AG04449 (cell line): ENCODE measurements around a stretch of chr2.

- RRBS: no CpG with 5 or more reads among the region's 8 CpGs
Measured at GRCh38 chr2:152631876-152632389, 85.3 kb downstream of the PRPF40A start.

GRCh38 chr2:152804367-152804594, 85.9 kb downstream of the ARL6IP6 start:
- RRBS: no CpG with 5 or more reads among the region's 6 CpGs

DNA sequence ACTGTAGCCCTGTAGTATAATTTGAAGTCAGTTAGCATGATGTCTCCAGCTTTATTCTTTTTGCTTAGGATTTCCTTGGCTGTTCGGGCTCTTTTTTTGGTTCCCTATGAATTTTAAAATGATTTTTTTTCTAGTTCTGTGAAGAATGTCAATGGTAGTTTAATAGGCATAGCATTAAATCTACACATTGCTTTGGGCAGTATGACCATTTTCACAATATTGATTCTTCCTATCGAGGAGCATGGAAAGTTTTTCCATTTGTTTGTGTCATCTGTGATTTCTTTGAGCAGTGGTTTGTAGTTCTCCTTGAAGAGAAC, 185.7 kb upstream of the GALNT13 start:
- RRBS: no CpG with 5 or more reads among the region's 2 CpGs

DNA sequence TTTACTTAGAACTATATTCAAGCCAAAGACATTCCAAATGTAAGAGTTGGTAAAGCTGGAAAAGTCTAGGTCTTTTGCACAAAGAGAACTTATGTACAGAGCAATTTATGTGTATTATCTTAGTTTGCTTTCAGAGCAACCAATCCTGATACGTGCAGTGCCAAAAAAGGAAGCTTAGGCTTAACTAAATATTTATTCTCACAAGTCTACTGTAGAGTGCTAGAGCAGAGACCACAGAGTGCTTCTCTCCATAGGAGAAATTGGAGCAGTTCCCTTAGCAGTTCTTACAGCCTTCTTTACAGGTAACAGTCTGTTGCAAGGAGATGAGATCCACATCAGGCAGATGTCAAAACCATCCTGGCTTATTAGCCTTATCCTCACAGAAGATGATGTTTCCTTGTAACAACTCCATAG, 250.8 kb upstream of the KCNJ3 start:
- RRBS: no CpG with 5 or more reads among the region's 1 CpG

DNA sequence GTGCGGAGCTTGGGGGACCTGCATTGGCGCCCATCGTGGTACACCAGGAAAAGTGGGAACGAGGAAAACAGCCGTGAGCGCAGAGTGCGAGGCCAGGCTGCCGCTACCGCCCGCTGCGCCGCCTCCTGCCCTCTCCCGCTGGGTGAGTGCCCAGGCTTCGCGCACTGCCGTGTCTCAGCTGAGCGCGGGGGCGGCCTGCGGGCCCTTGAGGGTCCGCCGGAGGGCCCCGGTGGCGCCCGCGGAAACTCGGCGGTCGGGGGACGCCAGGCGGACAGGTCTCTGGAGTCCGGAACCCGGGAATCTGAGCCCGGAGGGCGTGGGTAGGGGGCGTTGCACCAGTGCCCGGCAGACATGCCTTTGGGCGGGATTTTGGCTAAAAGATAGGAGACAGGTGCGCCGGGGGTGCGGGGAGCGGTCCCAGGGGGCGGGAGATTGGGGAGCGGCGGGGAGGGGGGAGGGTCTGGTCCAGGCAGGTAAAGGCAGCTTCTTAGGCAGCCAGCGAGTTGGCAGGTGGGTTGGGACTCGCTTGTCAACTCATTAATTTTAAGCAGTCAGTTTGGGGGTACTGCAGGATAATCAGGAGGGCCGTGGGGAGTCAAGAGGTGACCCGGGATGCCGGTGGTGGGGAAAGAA, 546 bp upstream of the KCNJ3 start:
- RRBS: 4% methylated on average over 17 of the region's 50 CpGs

GRCh38 chr2:154698466-154698631, 146 bp upstream of the KCNJ3 start:
- RRBS: no CpG with 5 or more reads among the region's 5 CpGs

- RRBS: no CpG with 5 or more reads among the region's 13 CpGs
Measured at GRCh38 chr2:156325329-156326411, 6.9 kb downstream of the NR4A2 start.

DNA sequence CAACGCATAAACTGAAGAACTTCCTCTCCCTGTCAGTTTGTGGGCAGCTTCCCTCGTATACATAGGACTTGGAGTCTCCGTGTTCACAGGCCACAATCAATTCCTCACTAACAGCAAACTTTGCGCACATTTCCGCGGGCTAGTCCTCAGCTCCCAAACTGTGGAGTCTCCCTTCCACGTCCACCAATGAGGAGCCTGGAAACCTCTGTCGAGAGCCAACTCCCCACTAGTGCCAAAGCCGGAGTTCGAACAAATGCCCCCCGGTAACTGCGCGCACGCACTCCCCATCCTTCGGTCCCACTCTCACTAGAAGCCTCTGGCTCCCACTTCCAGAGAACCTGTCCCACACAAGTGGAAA, 486 bp downstream of the NR4A2 start:
- RRBS: no CpG with 5 or more reads among the region's 15 CpGs

GRCh38 chr2:156333741-156334708, 1.5 kb upstream of the NR4A2 start:
- RRBS: 3% methylated on average over 7 of the region's 74 CpGs

- RRBS: no CpG with 5 or more reads among the region's 16 CpGs
Measured at GRCh38 chr2:156342817-156343247, 10.3 kb upstream of the NR4A2 start.

GRCh38 chr2:156398893-156399867, 37.0 kb upstream of the GPD2 start:
- RRBS: no CpG with 5 or more reads among the region's 10 CpGs

DNA sequence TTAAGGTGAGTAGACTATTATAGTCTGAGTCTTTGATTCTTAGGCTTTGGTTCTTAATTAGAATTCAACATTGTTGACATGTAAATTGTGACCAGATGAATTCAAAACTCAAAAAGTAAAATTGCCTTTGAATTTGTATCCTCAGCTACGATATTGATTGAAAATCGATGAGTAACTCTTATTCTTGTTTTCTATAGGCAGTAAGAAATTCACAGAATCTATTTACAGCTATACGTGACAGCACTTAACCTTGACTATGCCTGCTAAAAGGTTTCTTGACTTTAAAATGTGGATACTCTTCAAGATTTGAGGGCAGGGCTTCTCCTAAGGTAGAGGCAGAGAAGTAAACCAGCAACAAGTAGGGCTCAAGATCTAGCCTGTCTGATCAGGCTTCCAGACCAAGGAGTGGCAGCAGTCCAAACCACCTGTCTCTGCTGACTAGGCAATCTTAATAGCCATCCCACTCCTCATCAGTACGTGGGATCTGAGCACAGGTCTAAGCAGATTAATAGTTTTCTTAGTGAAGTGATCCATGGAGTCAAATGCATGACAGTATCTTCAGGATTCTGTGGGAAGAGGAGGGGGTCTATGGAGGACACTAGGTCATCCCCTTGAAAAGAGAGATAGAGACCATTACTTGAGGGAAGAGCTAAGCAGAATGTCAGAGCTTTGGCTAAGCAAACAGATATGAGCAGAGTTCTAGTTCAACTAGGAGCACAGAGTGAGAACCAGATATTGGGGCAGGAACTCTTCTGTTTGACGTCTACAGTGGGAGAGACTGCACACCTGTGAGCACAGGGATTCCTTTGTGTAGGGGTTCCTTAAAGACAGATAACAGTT, 100.4 kb downstream of the GPD2 start:
- RRBS: no CpG with 5 or more reads among the region's 5 CpGs

GRCh38 chr2:157246828-157247291, 10.6 kb upstream of the GALNT5 start:
- RRBS: no CpG with 5 or more reads among the region's 4 CpGs

DNA sequence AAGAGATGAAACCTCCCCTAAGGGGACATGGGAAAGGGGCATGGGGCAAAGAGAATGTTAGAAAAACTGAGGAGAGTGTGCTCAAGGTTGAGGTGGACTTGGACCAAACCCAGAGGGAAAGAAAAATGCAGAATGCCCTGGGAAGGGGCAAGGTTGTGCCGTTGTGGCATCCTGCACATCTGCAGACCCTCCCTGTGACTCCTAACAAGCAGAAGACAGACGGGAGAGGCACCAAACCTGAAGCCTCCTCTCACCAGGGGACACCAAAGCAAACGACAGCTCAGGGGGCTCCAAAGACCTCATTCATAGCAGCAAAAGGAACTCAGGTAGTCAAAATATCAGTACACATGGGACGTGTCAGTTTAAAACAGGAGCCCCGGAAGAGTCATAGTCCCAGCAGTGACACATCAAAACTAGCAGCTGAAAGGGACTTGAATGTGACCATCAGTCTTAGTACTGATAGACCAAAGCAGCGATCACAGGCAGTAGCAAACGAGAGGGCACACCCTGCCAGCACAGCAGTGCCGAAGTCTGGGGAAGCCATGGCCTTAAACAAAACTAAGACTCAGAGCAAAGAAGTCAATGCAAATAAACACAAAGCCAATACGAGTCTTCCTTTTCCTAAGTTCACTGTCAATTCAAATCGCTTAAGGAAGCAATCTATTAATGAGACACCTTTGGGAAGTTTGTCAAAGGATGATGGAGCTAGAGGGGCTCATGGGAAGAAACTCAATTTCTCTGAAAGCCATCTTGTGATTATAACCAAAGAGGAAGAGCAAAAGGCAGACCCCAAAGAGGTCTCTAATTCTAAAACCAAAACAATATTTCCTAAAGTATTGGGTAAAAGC, 1.0 kb downstream of the GALNT5 start:
- RRBS: no CpG with 5 or more reads among the region's 10 CpGs

DNA sequence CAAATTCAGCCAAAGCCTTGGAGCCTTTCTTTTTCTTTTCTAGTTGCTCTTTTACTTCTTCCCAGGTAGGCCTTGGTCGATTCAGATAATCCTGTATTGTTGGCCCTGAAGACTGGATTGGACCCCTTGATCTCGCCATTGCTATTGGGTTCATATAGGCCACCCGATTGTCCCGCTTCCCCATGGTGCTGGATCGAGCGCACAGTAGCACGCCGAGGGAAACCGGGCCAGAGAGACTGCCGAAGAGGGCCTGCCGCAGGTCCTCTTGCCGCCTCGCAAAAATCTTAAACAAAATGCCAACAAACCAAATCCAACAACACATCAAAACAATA, 54.6 kb upstream of the ERMN start:
- RRBS: no CpG with 5 or more reads among the region's 13 CpGs

DNA sequence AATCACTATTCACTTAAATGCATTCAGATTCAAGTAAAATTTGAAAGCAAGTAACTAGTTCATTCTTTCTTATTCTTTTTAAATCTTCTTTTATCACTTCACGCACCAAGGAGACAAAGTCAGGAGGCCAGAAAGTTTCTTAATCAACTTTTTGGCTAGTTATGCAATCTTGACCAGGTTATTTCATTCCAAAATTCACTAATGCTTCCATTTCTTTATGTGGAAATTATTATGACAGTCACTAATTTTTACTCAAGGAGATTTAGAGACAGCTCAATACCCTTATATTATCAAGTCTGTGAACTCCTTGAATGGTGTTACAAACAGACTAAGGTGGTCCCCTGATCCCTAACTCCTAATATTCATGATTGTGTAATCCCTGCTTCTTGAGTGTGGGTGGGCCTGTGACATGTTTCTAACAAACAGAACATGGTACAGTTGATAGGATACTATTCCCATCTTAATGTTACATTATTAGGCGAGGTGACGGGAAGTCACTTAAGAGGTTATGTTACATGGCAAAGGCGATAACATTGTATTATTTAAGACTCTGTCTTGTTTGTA, 32.4 kb downstream of the CYTIP start:
- RRBS: no CpG with 5 or more reads among the region's 4 CpGs

GRCh38 chr2:157426473-157427105, 17.3 kb downstream of the CYTIP start:
- RRBS: no CpG with 5 or more reads among the region's 4 CpGs

DNA sequence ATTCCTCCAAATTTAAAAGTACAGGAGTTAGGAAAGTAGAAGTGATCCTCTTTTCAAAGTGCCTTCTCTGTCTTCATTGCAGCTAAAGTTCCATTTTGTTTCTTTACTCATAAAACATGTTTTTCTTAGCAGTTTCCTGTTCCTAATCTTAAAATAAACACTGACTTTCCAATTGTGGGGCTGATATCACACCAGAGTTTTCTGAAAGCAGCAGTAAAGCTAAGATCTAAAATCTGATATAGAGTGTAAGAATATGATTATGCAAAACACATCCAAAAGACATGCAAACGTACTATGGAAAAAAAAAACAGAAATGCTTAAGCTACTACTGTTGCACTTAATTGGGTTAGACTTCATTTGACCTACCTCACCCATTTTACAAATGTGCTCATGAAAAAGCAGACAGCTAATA, 10.6 kb downstream of the CYTIP start:
- RRBS: no CpG with 5 or more reads among the region's 1 CpG

GRCh38 chr2:157469294-157470102, 25.6 kb upstream of the CYTIP start:
- RRBS: no CpG with 5 or more reads among the region's 5 CpGs

DNA sequence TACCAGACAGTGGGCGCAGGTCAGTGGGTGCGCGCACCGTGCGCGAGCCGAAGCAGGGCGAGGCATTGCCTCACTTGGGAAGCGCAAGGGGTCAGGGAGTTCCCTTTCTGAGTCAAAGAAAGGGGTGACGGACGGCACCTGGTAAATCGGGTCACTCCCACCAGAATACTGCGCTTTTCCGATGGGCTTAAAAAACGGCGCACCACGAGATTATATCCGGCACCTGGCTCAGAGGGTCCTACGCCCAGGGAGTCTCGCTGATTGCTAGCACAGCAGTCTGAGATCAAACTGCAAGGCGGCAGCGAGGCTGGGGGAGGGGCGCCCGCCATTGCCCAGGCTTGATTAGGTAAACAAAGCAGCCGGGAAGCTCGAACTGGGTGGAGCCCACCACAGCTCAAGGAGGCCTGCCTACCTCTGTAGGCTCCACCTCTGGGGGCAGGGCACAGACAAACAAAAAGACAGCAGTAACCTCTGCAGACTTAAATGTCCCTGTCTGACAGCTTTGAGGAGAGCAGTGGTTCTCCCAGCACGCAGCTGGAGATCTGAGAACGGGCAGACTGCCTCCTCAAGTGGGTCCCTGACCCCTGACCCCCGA, 71.5 kb upstream of the CYTIP start:
- RRBS: no CpG with 5 or more reads among the region's 29 CpGs